ENCODE measurements around a stretch of chr11.

DNA sequence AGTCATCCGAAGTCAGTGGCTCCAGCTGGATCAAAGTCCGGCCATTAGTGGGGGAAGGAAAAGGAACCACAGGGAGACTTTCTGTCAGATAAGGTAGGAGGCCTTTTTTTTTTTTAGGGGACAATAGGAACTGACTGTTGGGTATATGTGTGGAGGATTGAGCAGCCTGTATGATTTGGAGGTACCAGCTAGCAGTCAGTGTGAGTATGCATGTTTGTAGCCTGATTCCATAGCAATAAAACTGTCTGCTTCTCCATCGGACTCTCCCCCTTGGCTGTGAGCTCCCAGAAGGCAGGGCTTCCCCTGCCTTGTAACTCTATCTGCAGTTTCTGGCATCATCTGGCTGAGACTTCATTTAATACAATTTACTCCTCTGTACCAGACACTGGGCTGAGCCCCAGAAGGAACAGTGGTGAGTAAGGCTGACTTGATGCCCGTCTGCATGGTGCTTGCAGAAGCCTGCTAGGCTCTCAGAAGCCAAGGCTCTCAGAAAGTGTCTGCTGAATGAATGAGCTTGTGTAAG is 5.7 kb downstream of the IGSF22 start:
- RRBS: no CpG with 5 or more reads among the region's 4 CpGs

GRCh38 chr11:18721423-18722258 is 4.3 kb downstream of the IGSF22 start:
- RRBS: 6% methylated on average over 18 of the region's 46 CpGs

GRCh38 chr11:19243082-19243541 is 2.4 kb upstream of the E2F8 start:
- RRBS: no CpG with 5 or more reads among the region's 5 CpGs

DNA sequence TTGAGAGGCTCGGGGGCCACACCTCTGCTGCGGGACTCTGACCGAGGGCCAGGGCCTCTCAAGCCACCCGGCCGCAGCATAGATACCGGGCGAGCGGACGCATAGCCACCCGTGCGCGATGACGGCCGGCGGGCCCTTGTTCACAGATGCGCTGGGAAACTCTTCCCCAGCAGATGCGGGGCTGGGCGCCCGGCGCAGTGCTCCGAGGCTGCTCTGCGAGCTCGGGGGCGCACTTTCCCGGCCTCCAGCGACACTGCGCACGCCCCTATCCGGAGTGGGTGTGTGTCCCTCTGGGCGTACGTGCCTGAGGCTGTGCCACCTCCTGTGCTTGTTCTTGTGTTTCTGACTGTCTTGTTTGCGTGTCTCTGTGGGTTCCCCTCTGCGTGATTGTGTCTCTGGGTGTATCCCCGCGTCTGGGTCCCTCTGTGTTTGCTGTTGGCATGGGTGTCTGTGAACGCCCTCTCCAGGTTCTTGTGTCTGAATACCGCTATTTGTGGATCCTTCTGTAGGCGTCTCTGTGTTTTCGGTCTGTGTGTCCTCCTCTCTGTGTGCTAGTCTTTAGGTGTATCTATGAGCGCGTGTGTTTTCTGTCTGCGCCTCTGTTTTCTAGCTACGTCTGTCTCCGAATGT is 104.9 kb upstream of the E2F8 start:
- RRBS: 4% methylated on average over 23 of the region's 44 CpGs

DNA sequence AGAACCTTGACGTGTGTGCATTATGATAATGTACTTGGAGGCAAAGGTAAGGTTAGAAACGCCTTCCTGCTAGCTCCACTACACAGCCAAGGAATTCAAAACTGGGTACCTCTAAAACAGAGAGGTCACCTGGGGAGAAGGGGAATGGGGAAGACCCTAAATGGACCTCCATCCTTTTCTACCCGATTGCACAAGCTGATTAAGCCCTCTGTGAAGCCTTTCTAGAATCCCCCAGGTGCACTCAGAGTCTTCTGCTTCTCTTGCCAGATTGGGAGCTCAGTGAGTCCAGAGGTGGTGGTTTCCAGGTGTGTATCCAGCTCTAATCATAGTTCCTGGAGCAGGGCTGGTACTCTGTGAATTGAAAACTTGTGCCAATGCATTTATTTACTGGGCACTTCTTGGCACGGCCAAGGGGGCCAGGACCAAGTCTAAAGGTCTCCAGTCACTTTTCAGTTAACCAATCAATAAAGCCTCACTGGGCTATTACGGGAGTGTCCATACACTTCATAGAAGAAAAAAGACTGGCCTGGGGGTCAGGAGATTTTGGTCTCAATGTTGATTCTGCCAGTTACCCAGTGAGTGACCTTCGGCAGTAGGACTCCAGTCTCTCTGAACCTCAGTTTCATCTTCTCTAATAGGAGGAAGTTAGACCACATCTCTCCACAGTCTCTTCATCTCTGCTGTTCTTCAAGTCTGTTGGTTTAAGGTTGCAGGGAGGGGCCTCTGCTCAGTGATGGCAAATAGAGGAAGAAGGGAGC is 188.3 kb upstream of the E2F8 start:
- RRBS: no CpG with 5 or more reads among the region's 6 CpGs

DNA sequence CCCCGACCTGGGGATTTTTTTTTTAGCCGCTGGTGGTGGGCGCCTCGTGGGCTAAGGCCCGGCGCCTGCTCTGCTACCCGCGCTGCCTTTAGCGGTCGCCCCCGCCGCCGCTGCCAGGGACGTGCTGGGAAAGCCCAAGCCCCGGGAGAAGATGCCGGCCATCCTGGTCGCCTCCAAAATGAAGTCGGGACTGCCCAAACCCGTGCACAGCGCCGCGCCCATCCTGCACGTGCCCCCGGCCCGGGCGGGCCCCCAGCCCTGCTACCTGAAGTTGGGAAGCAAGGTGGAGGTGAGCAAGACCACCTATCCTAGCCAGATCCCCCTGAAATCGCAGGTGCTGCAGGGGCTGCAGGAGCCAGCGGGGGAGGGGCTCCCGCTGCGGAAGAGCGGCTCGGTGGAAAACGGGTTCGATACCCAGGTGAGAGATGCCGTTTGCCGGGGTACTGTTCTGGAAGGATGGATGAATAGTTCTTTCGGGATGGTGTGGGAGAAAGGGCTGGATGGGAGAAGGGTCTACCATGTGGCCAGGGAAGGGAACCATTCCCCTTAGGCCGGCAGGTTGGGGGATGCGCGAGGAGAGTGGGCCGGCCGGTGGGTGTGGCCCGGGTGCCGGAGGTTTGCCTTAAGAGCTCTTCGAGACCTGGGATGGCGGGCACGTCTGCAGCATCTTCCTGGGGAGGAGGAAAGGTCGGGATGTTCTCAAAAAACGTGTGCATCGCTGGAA is 1.1 kb downstream of the NAV2 start:
- RRBS: 2% methylated on average over 19 of the region's 50 CpGs

- RRBS: no CpG with 5 or more reads among the region's 1 CpG
Measured at GRCh38 chr11:19727157-19727656, 14.6 kb downstream of the NAV2 start.

GRCh38 chr11:19728398-19728893 is 15.8 kb downstream of the NAV2 start:
- RRBS: no CpG with 5 or more reads among the region's 4 CpGs

GRCh38 chr11:19813491-19813802 is 100.8 kb downstream of the NAV2 start:
- RRBS: no CpG with 5 or more reads among the region's 7 CpGs

DNA sequence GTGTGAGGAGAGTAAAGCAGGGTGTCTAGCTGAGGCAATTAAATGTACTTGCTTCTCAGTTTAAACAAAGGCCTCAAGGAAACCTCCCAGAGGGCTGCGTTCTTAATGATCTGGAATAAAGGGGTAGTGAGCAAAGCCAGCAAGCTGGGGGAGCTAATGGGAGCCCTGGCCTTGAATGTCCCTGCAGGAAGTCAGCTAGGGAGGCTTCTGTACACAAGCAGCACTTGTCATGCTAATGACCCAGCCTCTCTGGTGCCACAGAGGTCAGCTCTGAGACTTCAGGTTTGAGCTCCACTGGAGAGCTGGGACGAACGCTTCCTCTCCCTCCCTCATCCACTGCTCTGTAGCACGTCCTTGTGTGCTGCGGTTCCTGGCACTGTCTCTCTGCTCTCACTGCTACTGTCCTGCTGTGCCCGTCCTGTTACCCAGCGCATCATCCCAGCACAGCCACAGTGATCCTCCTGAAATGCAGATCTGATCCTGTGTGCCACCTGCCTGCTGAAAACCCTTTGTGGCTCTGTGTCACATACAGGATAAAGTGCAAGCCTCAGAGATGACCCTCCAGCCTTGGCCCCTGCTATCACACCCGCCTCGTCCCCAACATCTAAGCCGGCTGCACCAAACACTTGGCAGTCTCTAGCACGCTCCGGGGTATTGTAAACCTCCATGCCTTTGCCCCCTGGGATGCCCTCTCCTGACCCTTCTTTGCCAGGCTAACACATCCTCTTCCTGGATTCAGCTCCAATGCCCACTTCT is 159.6 kb downstream of the DBX1 start:
- RRBS: no CpG with 5 or more reads among the region's 12 CpGs

GRCh38 chr11:20020204-20020564 is 140.1 kb downstream of the DBX1 start:
- RRBS: no CpG with 5 or more reads among the region's 3 CpGs

GRCh38 chr11:20022668-20023475 is 137.4 kb downstream of the DBX1 start:
- RRBS: no CpG with 5 or more reads among the region's 13 CpGs

GRCh38 chr11:20360684-20361245 is 2.7 kb upstream of the HTATIP2 start:
- RRBS: no CpG with 5 or more reads among the region's 11 CpGs

GRCh38 chr11:20387799-20388497 is 432 bp downstream of the PRMT3 start:
- RRBS: 6% methylated on average over 11 of the region's 44 CpGs

DNA sequence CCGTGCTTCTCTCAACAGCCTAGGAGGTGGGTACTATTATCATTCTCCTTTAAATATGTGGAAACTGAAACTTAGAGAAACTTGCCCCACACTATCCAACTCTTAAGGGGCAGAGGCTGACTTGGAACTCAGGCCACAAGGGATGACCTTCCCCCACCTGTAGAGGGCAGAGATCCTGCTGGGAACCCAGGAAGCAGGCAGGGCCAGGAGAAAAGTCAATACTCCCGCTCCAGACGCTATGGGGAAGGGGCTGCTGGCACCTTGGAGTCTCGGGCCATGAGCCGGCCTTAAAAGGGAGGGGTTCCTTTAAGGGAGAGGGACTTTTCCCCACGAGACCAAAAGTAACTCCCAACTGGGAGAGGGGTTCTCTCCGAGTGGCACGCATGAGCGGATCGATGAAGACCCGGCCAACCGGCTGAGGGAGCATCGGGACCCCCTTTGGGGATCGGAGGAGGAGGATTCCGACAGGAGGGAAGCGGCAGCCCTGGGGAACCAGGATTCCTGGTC is 576 bp upstream of the ANO5 start:
- RRBS: no CpG with 5 or more reads among the region's 16 CpGs

- RRBS: no CpG with 5 or more reads among the region's 4 CpGs
Measured at GRCh38 chr11:22666194-22666422, 303 bp upstream of the GAS2 start.

DNA sequence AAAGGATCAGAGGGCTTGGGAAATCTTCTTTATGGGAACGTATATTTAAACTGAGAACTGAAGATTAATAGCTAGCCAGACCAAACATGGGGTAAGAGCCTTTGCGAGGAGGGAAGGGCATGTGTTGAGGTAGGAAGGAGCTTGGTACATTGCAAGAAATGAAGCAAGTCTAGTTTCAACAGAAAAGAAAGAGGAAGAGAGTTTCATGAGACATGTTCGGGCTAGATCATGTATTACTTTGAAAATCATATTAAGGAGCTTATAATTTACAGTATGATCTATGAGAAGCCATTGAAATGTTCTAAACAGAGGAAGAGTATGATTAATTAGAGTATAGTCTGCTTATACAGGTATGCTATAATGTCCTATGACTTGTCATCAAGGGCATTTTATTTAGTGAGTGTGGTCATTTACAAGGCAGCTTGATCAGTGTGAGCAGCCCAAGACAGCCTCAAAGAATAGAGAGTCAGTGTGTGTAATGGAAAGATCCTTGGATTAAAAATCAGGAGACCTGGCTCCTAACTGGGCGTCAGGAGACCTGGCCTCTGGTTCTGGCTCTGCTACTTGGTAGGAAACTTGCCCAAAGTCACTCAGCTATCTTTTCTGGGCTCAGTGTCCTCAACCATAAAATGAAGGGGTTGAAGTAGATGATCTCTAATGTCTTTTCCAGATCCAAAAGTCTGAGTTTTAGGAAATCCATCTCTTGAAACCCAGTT is 10.9 kb downstream of the GAS2 start:
- RRBS: no CpG with 5 or more reads among the region's 4 CpGs

DNA sequence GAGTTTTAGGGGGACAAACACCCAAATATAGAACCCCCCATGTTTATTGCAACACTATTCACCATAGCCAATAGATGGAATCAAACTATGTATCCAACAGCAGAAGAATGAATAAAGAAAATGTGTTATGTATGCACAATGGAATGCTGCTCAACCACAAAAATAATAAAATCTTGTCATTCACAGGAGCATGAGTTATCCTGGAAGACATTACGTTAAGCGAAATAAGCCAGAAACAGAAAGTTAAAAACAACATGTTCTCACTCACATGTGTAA is 908.2 kb upstream of the ANO3 start:
- RRBS: no CpG with 5 or more reads among the region's 2 CpGs